ENCODE data around the genes WRAP73 and SMIM1.

DNA sequence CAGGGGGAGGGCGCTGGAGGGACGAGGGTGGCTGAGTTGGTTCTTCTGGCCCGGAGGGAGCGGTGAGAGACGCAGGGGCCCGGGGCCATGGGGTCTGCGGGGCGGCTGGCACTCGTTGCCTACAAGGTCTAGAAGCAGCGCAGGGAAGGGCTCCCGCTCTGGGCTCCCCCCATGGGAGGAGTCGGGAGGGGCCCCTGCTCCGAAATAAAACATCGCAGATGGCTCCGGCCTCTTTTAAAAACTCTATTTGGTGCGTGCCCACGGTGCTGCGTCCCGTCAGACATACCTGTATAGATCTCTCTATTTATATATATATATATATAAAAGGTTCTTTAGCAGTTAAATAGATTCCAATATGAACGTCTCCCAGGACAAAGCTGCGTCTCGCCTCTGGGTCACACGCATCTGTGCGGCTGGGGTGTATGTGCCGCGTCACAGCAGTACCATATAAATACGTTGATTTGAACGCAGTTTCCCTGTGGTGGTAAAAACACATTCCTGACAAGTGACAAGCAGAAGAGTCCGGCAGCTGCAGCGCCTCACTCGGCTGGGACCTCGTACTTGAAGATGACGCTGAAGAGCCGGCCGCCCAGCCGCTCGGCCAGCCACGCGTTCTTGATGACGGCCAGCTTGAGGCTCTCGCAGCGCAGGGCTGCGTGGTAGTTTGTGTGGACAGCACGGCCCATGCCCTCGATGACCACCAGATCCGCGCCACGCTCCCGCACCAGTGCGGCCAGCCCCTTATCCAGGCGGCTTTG is 17.9 kb downstream of the PANK4 start:
- RRBS, result 55% methylated on average over 6 of the region's 51 CpGs

- RRBS, result 62% methylated on average over 27 of the region's 59 CpGs
These were observed 10.7 kb upstream of the HES5 start for GRCh38 chr1:2540561-2541307.

GRCh38 chr1:2975816-2976024 is 45.5 kb upstream of the ACTRT2 start:
- RRBS, result no CpG with 5 or more reads among the region's 1 CpG

DNA sequence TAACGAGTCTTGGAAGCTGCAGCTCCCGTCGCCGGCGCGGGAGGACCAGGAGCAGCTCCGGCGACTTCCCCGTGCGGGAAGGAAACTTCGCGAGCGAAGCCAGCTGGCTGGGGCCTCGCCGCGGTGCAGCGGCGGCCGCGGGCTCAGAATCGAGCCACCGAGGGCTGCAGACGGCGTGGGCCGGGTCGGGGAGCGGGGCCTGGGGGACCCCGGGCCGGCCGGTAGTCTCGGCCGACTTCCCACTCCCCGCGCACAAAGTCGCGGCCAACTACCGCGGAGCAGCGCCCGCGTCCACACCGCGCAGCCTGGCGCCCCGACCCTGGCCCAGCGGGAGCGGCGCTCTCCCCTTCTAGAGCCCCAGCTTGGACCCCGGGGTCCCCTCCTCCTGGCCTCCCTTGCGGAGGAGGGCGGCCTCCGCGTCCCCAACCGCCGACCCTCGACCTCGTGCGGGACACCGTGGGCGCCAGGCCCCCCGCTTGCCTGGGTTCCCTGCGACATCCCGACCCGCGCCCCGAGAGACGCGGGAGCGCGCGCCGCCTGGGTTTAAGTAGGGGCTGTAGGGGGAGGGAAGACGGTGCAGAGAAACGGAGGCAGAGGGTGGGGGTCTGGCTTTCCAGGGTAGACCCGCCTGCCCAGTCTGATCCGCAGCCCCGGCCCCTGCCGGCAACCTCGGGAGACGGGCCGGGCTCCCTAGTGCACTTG is 4.6 kb downstream of the PRDM16 start:
- RRBS, result no CpG with 5 or more reads among the region's 81 CpGs

DNA sequence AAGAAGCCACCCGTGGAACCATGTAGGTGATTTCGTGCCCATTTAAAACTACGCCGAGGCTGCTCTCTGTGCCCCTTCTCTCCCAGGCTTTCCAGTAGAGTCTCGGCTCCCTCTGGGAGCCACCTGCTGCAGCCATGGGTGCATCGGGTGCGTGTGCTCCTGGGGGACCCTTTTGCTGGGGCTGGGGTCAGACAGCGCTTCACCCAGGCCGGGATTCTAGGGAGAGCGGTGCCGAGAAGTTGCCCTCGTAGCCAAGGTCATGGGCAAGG is 27.8 kb downstream of the PRDM16 start:
- RRBS, result no CpG with 5 or more reads among the region's 12 CpGs

DNA sequence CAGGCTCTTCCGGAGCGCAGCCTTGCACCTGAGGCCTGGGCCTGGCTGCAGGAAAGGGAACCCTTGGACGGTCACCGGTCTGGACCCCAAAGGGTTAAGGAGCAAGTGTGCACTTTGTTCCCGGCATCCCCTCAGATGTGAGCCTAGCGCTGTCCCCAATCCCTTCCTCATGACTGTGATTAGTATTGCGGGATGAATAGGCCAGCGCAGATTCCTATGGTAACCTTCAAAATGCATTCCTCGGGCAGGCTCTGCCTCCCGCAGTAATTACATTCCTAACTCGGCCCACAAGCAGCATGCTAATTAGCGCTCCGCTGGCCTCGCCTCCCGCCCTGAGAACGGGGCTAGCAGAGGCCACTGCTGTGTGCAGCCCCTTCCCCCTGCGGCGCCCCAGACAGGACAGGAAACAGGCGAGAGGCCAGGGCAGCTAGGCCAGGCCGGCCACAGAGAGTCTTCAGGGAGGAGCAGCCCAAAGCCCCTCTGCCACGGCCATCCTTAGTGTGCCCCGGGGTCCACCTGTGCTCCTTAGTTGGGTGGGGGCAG is 36.5 kb downstream of the PRDM16 start:
- RRBS, result 11% methylated on average over 7 of the region's 22 CpGs

- RRBS, result 56% methylated on average over 12 of the region's 61 CpGs
These were observed 117.3 kb downstream of the PRDM16 start for GRCh38 chr1:3185963-3186964.

DNA sequence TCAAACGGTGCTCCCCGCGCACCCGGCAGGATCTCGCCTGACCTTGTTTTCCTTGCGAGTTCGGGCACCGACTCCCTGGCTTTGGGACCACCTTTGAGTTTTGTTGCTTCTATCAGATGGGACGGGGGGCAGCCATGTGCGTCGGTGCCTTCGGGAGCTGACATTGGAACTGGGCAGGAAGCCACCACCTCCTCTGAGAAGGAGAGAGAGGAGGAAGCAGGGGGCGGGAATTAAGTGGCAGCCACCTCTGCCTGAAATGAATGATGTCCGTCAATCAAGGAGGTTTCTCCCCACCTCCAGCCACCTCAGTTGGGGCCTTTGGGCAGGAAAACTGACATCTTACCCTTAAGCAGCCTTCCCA is 119.6 kb downstream of the PRDM16 start:
- RRBS, result 22% methylated on average over 4 of the region's 14 CpGs

DNA sequence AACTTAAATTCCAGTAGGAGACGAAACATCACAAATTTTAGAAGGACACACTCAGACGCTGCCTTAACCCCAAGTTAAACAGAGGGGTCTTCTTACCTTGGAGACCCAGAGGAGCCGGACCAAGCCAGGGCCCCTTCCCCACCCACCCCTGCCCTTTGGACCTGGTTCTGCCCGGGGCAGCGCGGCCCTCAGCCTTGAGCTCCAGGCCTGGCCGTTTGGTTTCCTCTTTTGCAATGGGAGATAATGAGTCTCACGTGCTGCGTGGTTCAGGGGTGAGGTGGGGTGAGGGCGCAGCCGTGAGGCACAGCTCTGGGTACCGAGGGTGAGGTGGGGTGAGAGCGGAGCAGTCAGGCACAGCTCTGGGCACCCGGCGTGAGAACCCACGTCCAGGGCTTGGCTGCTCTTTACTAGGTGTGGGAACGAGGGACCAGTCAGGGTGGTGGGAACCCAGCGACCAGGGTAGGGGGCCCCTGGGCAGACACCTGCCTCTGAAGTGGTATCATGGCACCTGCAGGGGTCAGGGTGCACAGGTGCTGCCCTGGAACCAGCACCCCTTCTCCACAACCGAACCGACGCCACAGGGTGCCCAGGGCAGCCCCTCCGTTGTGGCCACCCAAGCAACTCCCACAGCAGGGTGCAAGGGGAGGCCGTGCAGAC is 182.2 kb downstream of the PRDM16 start:
- RRBS, result 34% methylated on average over 2 of the region's 23 CpGs

GRCh38 chr1:3314049-3314371 is 140.5 kb upstream of the ARHGEF16 start:
- RRBS, result no CpG with 5 or more reads among the region's 11 CpGs

GRCh38 chr1:3334696-3335414 is 119.6 kb upstream of the ARHGEF16 start:
- RRBS, result 0% methylated on average over 1 of the region's 27 CpGs

DNA sequence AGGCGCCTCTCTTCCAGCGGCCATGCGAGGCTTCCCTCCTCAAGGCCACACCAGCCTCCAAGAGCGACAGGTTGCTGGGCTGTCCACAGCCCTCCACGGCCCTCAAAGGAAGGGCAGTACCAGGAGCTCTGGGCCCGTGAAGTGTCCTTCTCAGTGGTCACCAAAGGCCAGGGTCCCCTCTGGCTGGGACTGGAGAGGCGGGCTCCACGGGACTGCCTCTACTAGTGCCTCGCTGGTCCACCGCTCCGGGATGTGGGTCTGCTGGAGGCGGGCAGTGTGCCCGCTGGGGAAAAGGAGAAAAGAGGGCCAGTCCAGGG is 35.8 kb downstream of the ARHGEF16 start:
- RRBS, result no CpG with 5 or more reads among the region's 13 CpGs

GRCh38 chr1:3649802-3650481 is at the start of gene WRAP73:
Gene WRAP73 (minus strand): TSS chr1:3650103.
- RRBS, result 3% methylated on average over 14 of the region's 51 CpGs

- RRBS, result no CpG with 5 or more reads among the region's 19 CpGs
These were observed 12.3 kb upstream of the CCDC27 start for GRCh38 chr1:3739786-3740452.

DNA sequence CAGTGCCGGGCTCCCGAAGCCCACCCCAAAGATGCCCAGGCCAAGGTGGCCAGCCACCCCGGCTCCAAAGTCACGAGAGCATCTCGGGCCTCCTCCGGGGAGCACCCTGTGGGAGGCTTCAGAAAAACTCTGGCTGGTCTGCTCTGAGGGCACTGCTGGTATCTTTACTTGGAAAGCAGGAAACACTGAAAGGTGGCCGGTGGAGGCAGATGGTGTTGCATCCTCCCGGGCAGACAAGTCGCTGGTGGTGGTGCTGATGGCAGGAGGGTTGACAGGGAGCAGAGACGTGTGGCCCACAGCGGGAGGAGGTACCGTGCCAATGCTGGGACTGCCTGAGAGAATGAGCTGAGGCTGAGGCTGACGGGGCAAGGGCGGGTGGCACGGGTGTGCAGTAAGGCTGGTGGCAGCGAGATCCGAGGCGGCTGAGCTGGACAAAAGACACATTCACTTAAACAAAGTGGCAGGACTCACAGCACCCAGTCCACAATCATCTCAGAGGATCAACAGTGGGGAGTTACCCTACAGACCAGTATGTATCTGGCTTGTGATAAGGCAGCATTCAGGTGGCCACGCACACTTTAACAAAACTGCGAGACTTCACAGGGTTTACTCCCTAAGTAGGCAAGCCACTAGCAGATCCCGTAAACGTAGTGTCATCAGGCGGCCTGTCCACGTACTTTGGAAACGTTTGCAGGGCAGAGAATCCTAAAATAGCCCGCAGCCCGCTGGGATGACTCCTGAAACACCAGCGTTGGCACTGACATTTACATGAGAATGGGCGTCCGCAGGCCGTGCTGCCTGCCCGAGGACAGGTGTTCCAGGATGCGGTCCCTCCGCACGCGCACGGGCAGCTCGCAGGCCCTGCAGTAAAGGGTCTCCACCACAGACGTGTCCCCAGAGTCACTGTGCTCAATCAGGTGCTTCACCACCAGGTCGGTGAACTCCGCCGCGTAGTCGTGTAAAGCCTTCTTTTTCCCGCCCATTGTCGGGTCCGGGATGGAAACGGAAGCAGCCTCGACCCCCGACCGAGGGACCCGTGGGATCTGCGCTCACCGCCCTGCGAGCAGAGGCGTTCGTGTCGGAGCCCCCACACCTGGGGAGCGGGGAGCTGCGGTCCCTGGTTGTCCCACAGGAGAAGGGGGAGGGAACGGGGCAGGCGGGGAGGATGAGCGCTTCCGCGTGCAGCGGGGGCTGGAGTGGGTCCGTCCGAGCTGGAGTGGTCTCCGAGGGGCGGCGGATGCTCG is 6.1 kb upstream of the CCDC27 start:
- RRBS, result 71% methylated on average over 6 of the region's 72 CpGs

DNA sequence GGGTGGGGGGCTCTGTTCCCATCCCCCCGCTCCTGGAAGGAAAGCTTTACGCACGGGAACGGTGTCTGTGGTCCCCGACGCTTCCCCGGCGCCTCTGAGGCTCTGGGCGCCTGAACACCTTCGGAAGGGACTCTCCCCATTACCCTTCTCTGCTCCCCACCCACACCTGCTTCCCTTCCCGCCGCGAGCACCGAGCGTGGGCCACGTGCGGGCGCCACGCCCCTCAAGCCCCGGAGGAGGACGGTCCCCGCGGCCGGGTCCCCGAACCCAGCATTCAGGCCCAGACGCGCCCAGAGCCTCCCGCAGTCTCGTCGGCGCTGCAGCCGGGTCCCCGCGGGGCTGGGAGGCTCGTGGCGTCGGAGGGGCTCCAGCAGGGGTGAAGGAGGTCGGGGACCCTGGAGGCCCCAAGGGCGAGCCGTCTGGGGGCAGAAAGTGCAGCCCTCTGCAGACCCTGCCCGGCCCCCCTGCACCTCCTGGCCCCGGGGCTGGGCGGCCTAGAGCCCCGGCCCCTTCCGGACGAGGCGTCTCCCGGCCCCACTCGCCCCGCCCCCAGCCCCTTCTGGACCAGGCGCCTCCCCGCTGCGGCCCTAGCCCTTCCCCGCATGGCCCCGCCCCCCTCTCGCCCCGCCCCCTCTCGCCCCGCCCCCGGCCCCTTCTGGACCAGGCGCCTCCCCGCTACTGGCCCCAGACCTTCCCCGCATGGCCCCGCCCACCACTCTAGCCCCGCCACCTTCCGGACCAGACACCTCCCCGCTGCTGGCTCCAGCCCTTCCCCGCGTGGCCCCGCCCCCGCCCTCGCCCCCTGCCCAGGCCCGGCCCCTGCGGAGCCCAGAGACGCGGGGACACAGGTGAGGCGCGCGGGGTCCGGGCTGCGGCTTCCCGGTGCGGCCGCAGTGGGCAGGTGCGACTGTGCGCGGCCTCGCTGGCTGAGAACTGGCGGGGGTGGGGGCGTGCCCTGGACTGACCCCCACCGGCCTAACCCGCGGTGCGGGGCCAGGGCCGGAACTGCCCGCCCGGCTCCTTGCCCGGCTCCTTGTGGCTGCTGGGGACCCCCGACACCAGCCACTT is at the start of gene SMIM1:
SMIM1 (plus strand) TSS at position 809 of the 1,068 bp plus-strand sequence.
- RRBS, result 14% methylated on average over 35 of the region's 99 CpGs

DNA sequence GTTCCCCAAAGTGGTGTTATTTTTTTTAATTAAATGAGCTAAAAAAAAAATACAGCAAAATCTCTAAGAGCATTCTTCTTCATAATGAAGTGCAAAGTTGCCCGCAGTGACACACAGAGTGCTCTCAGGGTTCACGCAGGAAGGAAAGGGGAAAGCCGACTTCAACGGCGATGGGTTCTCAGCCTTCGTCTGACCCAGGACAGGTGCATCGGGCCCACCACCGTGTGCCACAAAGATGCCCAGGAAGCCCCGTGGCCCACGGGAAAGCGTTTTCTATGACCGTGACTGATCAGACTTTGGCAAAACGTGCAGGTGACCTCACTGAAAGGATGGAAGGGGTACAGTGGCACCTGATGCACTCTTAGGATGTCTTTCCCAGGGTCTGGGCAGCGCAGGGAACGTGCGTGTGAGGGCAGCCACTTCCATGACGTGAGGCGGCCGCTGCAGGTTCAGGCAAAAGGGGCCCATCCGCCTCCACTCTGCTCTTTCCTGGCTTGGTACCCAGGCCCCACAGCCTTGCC is 8.5 kb downstream of the LRRC47 start:
- RRBS, result no CpG with 5 or more reads among the region's 20 CpGs

DNA sequence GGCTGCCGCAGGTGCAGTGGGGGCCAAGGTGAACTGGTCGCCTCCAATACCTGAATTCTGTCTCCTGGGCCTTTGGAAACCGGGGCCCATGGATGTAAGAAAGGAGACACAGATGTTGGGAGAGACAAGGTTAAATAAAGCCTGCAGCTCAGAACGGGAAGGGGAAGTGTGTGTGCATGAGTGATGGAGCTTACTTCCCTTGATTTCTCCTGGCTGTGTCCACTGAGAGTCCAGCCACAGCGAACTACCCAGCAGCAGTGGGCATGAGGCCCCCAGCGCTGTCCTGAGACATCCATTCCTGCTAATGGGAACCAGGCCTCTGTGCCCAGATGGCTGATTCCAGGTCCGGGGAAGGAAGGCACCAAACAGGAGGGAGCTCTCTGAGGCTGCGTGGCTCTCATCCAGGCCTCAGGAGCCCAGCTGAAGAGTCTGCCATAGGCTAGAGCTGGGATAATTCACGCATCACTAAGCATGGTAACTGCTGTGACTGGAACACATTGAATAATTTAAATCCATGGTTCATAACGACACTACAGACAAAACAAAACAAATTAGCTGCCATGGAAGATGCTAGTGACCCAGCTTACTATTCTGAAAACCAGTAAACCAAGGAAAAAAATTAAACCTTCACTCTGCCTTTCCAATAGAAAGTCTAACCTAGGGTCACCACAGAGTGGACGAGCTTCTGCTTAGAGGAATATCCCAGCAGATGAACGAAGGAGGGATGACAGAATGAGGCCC is 24.7 kb upstream of the LRRC47 start:
- RRBS, result no CpG with 5 or more reads among the region's 12 CpGs

- RRBS, result no CpG with 5 or more reads among the region's 4 CpGs
These were observed 349.3 kb upstream of the AJAP1 start for GRCh38 chr1:4305106-4305528.

DNA sequence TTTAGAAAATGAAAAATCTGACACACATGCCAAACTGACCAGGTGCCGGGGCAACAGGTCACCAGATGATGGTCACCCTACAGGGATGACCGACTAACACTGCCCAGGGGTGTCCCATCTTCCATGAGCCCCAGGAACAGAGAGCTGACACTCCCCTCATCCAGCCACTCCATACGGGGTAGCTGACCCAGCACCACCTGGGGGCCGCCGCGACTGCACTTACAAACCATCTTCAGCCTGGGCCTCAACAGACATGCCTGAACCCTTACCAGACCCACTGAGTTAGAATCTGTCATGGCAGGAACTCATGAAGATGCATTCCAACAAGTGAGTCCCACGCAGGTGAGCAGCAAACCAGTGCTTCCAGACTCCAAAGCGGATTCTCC is 31.6 kb upstream of the AJAP1 start:
- RRBS, result no CpG with 5 or more reads among the region's 8 CpGs